Esophagus squamous epithelium (tissue), 4 donors: ENCODE data around the gene AXDND1.

GRCh38 chr1:179002826-179003478 lies 22.7 kb upstream of the FAM20B start:
- PRO-cap: no peak
- RAMPAGE, long total RNA, 4 experiments: no peak in any of the 4 experiments

GRCh38 chr1:179082272-179082384 lies 258 bp downstream of the TOR3A start:
- PRO-cap: no peak
- RAMPAGE, long total RNA, 4 experiments: no peak in any of the 4 experiments

GRCh38 chr1:179087335-179088065 lies 5.6 kb downstream of the TOR3A start:
- PRO-cap: bidirectional peak, plus-strand start at chr1:179087927, minus-strand start at chr1:179087671
- RAMPAGE, long total RNA, 4 experiments: no peak in any of the 4 experiments

DNA sequence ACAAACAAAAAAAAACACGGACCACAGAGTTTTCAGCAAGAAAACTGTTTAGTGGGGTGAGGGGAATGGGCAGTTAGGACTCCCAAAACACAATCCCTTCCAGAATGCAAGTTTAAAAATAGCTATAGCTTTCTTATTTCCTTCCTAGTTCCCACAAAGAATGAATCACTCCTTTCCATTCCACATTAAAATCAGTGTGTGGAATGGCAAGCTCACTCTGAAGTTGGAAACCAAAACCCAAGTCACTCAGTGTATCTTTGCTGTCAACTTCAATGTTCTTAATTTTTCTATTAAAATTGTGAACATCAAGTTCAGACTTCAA lies 45.3 kb downstream of the TOR3A start:
- PRO-cap: unidirectional peak, plus-strand start at position 215 of the sequence
- RAMPAGE, long total RNA, 4 experiments: no peak in any of the 4 experiments

GRCh38 chr1:179230747-179231102 lies 1.2 kb upstream of the ABL2 start:
- PRO-cap: no peak
- RAMPAGE, long total RNA, 4 experiments: no peak in any of the 4 experiments

DNA sequence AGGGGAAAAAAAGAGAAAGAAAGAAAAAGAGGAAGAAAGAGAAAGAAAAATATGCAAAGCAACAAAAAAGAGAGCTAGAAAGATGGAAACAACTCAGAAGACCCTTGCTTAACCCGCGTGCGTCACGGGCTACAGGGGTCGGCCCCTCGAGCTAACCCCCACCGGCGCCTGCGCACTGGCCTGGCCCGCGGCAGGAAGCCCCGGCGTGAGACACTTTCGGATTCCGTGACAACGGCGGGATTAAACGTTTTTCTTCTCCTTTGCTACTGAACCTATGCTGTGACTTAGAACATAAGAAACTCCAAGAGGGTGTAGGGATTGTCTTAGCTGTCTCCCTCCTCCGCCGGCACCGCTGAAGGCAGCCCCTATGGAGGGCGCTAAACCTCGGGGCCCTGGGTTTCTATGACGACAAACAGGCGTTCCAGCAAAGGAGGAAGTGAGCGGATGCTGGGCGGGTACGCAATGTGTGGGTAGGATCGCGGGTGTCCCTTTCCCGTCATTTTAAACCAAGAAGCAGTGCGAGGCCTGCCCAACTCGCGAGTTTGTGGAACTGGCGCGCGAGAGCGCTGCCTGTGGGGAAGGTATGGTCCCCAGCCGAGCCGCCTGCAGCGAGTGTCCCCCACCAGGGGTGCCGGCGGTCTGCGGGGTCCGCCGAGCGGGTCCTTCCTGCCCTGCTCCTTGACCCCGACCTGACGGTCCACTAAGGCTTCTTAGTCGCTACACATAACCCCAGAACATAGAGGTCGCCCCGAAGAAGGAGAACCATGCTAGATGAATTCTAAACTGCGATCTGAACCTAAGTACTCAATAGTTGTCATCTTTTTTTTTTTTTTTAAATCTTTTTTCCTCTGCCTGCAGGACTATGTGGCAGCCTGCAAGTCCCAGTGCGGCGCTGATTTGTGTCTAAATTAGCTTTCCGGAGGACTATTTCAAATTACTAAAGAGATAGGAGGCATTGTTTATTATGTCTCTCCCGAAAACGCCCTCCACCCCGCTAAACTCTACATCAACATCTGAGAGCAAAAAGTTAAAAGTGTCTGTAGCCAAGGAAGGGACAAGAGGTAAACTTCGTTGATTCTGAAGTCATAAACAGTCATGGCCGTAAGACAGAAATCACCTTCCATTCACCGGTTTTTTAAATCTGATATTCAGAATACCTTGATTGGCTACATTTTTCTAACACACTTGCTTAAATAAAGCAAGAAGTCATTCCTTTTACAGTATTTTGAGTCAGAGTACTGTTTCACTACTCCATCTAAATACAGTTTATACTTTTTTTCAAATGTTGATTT lies at the start of gene AXDND1:
TSS of gene AXDND1 (plus strand) at position 426 of the 1,292 bp plus-strand sequence.
- PRO-cap: bidirectional peak, plus-strand start at position 181 of the sequence, minus-strand start at position 153 of the sequence; bidirectional peak, plus-strand start at position 499 of the sequence, minus-strand start at position 354 of the sequence
- RAMPAGE, long total RNA, 4 experiments: no peak in any of the 4 experiments

GRCh38 chr1:179550786-179551807 lies 24.7 kb downstream of the NPHS2 start:
- PRO-cap: no peak
- RAMPAGE, long total RNA, 4 experiments: no peak in any of the 4 experiments

DNA sequence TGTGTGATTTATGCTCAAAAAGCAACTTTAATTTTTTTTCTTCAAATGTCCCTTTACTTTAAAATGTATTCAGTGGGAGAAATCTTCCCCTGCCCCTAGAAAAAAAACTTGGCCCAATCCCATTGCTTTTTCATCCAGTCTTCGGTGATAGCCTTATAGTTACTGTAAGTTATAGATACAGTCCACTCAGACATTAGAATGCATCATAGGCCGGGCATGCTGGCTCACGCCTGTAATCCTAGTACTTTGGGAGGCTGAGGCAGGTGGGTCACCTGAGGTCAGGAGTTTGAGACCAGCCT lies 61.9 kb downstream of the FAM163A start:
- PRO-cap: no peak
- RAMPAGE, long total RNA, 4 experiments: no peak in any of the 4 experiments

DNA sequence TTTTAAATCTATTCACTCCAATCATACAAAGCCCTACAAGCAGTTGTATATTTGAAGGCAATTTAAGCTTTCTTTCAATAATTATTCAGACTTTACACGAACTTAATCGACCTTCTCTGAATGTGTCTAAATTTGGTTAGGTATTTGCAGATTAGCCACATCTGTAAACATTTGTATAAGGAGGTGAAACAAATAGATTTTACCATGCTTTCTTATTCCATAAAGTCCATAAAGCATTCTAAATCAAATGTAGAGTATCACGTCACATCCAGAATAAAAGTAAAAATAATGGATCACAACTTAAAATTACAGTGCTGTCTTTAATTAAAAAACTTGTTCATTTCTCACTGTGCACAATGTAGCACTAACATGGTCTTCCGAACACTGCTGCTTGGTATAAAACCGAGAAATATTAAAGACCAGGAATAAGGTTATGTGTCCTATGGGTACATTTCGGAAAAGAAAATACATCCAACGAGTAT lies 737 bp upstream of the TOR1AIP1 start:
- PRO-cap: no peak
- RAMPAGE, long total RNA, 4 experiments: no peak in any of the 4 experiments

- PRO-cap: bidirectional peak, plus-strand start at chr1:179881939, minus-strand start at chr1:179881929
- RAMPAGE, long total RNA, 4 experiments: no peak in any of the 4 experiments
Observed at GRCh38 chr1:179881793-179882038, 369 bp upstream of the TOR1AIP1 start.

GRCh38 chr1:179975067-179975479 lies 20.5 kb downstream of the CEP350 start:
- PRO-cap: no peak
- RAMPAGE, long total RNA, 4 experiments: no peak in any of the 4 experiments

DNA sequence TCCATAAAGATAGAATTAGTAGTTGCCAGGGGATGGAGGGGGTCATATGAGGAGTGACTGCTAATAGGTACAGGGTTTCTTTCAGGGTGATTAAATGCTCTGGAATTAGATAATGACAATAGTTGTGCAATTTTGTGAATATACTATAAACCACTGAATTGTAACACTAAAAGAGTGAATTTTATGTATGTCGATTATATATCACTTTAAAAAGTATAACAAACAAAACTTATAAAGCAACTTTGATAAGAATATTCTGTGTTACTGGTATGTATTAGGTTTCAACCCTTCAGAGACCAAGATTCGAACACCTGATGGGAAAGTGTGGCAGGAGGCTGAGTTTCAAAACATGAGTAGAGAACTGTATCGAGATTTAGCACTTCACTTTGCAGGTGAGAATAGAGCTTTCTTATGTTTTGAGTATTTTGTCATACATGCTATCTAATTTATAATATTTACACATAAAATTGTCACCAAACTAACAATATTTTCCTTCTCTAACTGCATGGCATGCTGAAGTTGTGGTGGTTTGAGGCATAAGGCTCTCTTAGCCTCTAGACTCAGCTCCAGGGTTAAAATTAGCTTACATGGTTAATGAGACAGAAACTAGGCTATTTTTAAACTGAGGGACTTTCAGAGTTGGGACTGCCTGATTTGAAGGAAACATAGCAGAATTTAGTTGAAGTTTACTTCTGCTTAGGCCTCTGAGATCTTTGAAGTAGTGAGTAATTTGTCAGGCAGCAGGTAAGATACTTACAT lies 48.5 kb downstream of the CEP350 start:
- PRO-cap: no peak
- RAMPAGE, long total RNA, 4 experiments: no peak in any of the 4 experiments

DNA sequence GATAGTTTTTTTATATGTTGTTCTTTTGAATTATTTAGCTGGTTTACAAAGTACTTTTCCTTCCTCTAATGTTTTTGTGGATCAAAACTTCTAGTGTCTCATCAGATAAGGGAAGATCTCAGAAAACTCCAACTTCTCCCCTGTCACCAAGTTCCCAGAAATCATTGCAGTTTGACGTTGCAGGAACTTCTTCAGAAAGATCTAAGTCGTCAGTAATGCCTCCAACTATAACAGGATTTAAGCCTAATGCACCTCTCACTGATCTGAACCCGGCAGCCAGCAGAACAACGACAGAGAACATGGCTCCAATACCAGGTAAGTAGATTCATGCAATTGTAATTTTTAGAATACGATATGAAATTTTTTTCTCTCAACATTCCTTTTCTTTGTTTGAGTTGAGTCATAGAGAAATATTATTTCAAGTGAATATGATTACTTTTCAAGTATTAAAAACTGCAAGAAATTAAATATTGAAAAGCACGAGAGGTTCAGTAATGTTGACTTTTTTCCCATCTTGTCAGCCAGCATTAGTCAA lies 79.2 kb downstream of the CEP350 start:
- PRO-cap: no peak
- RAMPAGE, long total RNA, 4 experiments: no peak in any of the 4 experiments

DNA sequence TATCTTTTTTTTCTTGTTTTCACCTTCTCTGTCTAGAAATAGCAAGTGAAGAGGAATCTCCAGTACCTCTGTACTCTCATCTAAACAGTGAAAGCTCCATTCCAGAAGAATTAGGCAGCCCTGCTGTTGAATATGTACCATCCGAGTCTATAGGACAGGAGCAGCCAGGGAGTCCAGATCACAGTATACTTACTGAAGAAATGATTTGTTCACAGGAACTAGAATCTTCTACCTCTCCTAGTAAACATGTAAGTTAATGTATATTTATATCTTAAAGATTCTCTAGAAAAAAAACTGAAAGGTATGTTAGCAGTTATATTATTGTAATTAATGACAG lies 76.3 kb upstream of the QSOX1 start:
- PRO-cap: no peak
- RAMPAGE, long total RNA, 4 experiments: no peak in any of the 4 experiments

DNA sequence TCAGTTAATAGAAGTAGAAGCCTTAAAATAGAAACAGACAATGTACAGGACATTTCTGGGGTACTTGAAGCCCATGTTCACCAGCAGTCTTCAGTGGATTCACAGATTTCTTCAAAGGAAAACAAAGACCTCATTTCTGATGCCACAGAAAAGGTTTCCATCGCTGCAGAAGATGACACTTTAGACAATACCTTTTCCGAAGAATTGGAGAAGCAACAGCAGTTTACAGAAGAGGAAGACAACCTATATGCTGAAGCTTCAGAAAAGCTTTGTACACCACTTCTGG lies 60.7 kb upstream of the QSOX1 start:
- PRO-cap: no peak
- RAMPAGE, long total RNA, 4 experiments: no peak in any of the 4 experiments

GRCh38 chr1:180117047-180117750 lies 37.5 kb upstream of the QSOX1 start:
- PRO-cap: no peak
- RAMPAGE, long total RNA, 4 experiments: no peak in any of the 4 experiments

DNA sequence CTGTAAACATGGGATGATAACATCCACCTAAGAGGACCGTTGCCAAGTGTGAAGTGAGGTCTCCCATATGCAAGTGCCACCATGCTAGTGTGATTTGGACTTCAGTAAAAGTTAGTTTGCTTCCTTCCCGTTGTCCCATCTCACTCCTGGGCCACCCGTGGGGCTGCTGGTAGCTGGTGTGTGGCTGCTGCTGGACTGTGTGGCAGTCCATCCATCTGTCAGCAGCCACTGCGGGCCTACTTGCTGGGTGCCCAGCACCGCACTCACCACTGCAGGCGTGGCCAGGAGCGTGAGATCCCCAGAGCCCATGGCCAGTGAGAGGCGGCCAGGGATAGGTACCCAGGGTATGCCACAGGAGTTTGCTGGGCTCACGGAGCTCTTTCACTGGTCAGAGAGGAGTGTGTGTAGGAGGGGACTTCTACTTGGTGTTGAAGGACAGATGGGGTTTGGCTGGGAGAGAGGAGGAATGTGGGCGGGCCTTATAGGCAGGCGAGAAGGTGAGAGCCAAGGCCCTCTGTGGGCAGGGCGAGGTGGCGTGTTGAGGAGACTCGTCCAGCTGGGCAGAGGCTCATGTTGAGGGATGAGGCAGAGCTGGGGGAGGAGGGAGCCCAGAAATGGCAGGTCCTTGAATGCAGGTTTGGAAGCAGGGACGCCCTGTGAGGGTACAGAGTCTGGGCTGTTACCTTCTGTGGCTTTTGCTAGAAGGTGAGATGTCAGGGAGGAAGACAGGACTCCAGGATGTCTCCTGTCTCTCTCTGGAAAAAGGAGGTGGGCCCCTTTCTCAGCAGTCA lies 15.0 kb downstream of the QSOX1 start:
- PRO-cap: bidirectional peak, plus-strand start at position 523 of the sequence, minus-strand start at position 402 of the sequence
- RAMPAGE, long total RNA, 4 experiments: no peak in any of the 4 experiments

GRCh38 chr1:180170299-180171343 lies 16.0 kb downstream of the QSOX1 start:
- PRO-cap: unidirectional peak, minus-strand start at chr1:180170590
- RAMPAGE, long total RNA, 4 experiments: no peak in any of the 4 experiments

- PRO-cap: no peak
- RAMPAGE, long total RNA, 4 experiments: no peak in any of the 4 experiments
Observed at GRCh38 chr1:180200361-180200803, 29.7 kb upstream of the LHX4 start.

- PRO-cap: no peak
- RAMPAGE, long total RNA, 4 experiments: no peak in any of the 4 experiments
Observed at GRCh38 chr1:180234354-180235378, 4.6 kb downstream of the LHX4 start.